Measurements from ENCODE around the genes SLC17A5 and COL12A1.

DNA sequence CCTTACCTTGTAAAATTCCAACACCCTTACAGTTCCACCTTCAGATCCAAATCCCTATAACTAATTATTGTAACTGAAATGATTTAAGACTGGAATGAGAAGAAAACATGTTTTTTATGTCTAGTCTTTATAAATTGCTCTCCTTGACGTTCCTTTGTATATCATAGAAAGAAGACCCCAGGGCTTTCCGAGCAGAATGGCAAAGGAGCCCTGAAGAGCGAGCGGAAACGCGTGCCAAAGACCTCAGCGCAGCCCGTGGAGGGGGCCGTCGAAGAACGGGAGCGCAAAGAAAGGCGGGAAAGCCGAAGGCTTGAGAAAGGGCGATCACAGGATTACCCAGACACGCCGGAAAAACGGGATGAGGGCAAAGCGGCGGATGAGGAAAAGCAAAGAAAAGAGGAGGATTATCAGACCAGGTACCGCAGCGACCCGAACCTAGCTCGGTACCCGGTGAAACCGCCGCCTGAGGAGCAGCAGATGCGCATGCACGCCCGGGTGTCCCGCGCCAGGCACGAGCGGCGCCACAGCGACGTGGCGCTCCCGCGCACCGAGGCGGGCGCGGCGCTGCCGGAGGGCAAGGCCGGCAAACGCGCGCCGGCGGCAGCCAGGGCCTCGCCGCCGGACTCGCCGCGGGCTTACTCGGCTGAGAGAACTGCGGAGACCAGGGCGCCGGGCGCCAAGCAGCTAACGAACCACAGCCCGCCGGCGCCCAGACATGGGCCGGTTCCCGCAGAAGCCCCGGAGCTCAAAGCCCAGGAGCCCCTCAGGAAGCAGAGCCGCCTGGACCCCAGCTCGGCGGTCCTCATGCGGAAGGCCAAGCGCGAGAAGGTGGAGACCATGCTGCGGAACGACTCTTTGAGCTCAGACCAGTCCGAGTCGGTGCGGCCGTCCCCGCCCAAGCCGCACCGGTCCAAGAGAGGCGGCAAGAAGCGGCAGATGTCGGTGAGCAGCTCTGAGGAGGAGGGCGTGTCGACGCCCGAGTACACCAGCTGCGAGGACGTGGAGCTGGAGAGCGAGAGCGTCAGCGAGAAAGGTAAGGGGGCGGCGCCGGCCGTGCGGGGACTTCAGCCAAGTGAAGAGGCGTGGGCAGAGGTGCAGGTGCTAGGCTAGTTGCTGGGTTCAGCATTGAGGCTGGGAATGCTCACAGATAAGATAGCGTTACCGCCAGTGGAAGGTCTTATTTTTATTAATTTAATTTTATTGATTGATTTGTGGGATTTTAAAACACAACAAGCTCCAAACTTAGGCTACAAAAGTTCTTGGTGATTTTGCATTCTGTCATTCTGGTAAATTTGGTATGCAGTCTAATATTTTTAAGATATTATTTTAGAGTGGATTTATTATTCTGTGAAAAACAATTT is 296.2 kb downstream of the RIMS1 start:
- PRO-cap, result no peak
- RAMPAGE, long total RNA, result no peak

- PRO-cap, result no peak
- RAMPAGE, long total RNA, result no peak
These were observed 1.6 kb upstream of the KCNQ5 start for GRCh38 chr6:72620047-72620968.

DNA sequence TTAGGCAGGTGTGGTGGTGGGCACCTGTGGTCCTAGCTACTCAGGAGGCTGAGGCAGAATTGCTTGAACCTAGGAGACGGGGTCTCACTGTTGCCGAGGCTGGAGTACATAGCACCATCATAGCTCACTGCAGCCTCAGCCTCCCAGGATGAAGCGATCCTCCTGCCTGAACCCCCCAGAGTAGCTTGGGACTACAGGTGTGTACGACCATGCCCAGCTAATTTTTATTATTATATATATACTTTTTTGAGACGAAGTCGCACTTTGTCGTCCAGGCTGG is 6.9 kb downstream of the EEF1A1 start:
- PRO-cap, result unidirectional peak, minus-strand start at position 183 of the sequence
- RAMPAGE, long total RNA, result no peak

GRCh38 chr6:73515865-73516458 is 4.9 kb downstream of the EEF1A1 start:
- PRO-cap, result no peak
- RAMPAGE, long total RNA, result no peak

GRCh38 chr6:73566654-73567766 is 46.2 kb upstream of the EEF1A1 start:
- PRO-cap, result no peak
- RAMPAGE, long total RNA, result no peak

- PRO-cap, result no peak
- RAMPAGE, long total RNA, result no peak
These were observed 9.5 kb downstream of the SLC17A5 start for GRCh38 chr6:73644067-73644826.

GRCh38 chr6:73653749-73654749 is at the start of gene SLC17A5:
Gene SLC17A5, minus strand, starts transcription at chr6:73653992.
- PRO-cap, result bidirectional peak, plus-strand start at chr6:73654125, minus-strand start at chr6:73653944
- RAMPAGE, long total RNA, result no peak

DNA sequence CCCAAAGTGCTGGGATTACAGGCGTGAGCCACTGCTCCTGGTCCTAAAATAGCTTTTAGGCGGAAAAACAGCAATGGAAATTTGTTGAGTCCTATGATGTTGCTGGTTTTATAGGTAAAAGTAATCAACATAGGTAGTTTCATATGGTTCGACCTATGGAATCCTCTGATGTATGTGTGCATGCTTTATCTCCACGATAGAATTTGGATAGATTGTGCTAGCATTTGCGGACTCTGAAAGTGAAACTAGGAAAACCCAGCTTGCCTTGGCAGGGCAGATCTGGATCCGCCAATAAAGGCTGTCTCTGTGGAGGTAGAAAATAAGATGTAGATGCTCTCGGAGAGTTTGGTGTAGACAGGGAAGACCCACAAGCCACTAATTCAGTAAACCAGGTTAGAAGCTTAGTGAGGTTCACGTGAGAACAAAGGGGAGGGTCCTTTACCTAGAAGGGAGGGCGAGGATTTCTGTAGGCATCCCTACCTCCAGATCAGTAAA is 1.0 kb upstream of the SLC17A5 start:
- PRO-cap, result no peak
- RAMPAGE, long total RNA, result no peak

- PRO-cap, result no peak
- RAMPAGE, long total RNA, result no peak
These were observed 103.4 kb downstream of the COL12A1 start for GRCh38 chr6:75102405-75102997.

GRCh38 chr6:75143209-75143599 is 62.6 kb downstream of the COL12A1 start:
- PRO-cap, result no peak
- RAMPAGE, long total RNA, result no peak

- PRO-cap, result no peak
- RAMPAGE, long total RNA, result no peak
These were observed at the start of gene COL12A1 for GRCh38 chr6:75205593-75206408. Gene COL12A1, minus strand, starts transcription at chr6:75206053.

GRCh38 chr6:75345303-75345921 is 60.8 kb upstream of the TMEM30A start:
- PRO-cap, result no peak
- RAMPAGE, long total RNA, result no peak

GRCh38 chr6:75487872-75488520 is 5.6 kb downstream of the FILIP1 start:
- PRO-cap, result no peak
- RAMPAGE, long total RNA, result no peak

- PRO-cap, result no peak
- RAMPAGE, long total RNA, result no peak
These were observed 1.9 kb downstream of the SENP6 start for GRCh38 chr6:75603502-75603968.

DNA sequence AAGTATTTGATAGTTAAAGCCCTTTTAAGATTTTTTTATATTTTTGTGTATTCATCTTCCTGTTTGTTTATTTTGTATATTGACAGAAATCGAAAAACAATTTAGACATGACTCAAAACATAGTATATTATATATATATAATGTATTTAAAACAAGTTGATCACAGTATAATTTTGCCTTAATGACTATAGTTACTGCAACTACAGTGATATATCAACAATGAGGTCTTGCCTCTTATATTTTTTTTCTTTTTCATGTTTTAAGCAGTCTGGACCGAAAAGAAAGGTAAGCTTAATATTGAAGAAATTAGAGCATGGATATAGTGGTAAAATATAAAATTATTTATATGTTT is 38.7 kb downstream of the SENP6 start:
- PRO-cap, result no peak
- RAMPAGE, long total RNA, result no peak

- PRO-cap, result no peak
- RAMPAGE, long total RNA, result no peak
These were observed 137.7 kb downstream of the MYO6 start for GRCh38 chr6:75886731-75887074.

DNA sequence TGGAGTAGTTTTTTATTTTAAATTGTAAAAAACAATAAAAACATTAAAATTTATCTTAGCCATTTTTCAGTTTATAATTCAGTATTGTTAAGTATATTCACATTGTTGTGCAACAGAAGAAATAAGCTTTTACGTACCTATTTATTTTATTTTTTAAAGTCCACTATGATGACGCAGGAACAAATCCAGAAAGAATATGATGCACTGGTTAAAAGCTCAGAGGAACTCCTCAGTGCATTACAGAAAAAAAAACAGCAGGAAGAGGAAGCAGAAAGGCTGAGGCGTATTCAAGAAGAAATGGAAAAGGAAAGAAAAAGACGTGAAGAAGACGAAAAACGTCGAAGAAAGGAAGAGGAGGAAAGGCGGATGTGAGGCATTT is 140.8 kb downstream of the MYO6 start:
- PRO-cap, result no peak
- RAMPAGE, long total RNA, result no peak

DNA sequence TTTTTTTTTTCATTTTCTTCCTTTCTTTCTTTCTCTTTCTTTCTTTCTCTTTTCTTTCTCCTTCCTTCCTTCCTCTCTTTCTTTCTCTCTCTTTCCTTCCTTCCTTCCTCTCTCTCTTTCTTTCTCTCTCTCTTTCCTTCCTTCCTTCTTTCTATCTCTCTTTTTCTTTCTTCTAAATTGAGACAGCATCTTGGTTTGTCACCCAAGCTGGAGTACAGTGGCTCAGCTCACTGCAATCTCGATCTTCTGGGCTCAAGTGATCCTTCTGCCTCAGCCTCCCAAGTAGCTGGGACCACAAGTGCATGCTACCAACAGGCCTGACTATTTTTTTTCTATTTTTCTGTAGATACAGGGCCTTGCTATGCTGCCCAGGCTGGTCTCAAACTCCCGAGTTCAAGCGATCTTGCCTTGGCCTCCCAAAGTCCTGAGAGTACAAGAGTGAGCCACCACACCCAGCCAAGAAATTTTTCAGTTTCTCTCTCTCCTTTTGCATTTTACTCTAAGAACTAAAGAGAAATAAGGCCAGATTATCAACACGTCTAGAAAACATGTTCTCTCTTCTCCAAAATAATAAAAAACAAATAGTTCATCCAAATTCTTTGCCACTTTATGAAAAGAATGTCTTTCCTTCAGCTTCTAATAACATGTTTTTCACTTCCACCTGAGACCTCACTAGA is 204.4 kb downstream of the HTR1B start:
- PRO-cap, result no peak
- RAMPAGE, long total RNA, result no peak

DNA sequence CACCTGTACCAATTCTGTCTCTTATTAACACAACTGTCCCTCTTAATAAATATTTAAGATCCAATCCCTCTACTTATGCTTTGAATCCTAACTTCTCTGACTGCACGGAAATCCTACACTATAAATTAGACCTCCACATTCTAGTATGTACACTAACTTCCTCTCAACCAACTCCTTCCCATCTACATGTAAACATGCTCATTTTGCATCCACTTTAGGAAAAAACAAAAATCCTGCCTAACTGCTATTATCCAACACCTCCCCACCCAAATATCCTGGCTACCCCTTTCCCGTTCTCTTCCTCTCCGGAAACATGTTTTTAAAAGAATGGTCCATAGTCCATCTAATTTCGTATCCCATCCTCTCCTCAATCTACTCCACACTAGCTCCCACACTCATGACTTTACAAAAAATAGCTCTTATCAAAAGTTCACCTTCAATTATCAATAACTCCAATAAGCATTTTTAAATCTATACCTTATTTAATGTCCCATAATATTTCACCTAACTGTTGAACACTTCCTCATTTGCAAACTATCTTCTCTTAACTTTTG is 13.9 kb downstream of the PHIP start:
- PRO-cap, result no peak
- RAMPAGE, long total RNA, result no peak

GRCh38 chr6:79064637-79065160 is 13.4 kb downstream of the PHIP start:
- PRO-cap, result no peak
- RAMPAGE, long total RNA, result no peak

Measured in OCI-LY7 (cell line).